Body of pancreas (tissue), 2 donors: ENCODE results near the genes BLVRA, UBE2D4 and SPDYE1.

- PRO-cap = no peak
- RAMPAGE, long total RNA, 2 experiments = no peak in any of the 2 experiments
These were observed 775.1 kb downstream of the SUGCT start for GRCh38 chr7:40909724-40910414.

DNA sequence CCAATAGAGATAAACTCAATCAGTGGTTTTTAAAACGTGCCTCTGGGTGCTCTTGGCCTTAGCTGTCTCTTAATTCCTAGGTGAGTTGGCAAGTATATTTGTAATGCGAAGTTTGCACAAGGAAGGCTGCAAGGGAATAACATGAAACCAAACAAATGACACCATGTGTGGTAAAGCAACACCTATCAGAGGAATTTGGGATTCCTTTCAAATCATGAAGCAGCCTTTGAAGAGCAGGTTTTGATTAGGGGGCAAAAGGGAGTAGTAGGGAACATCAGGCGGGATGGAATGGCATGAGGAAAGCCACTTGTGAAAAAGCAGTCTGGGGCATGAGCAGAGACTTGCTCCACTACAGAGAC, 284.5 kb downstream of the INHBA start:
- PRO-cap = no peak
- RAMPAGE, long total RNA, 2 experiments = no peak in any of the 2 experiments

GRCh38 chr7:42009552-42010031, 227.4 kb downstream of the GLI3 start:
- PRO-cap = no peak
- RAMPAGE, long total RNA, 2 experiments = no peak in any of the 2 experiments

GRCh38 chr7:42091393-42092179, 145.4 kb downstream of the GLI3 start:
- PRO-cap = no peak
- RAMPAGE, long total RNA, 2 experiments = no peak in any of the 2 experiments

DNA sequence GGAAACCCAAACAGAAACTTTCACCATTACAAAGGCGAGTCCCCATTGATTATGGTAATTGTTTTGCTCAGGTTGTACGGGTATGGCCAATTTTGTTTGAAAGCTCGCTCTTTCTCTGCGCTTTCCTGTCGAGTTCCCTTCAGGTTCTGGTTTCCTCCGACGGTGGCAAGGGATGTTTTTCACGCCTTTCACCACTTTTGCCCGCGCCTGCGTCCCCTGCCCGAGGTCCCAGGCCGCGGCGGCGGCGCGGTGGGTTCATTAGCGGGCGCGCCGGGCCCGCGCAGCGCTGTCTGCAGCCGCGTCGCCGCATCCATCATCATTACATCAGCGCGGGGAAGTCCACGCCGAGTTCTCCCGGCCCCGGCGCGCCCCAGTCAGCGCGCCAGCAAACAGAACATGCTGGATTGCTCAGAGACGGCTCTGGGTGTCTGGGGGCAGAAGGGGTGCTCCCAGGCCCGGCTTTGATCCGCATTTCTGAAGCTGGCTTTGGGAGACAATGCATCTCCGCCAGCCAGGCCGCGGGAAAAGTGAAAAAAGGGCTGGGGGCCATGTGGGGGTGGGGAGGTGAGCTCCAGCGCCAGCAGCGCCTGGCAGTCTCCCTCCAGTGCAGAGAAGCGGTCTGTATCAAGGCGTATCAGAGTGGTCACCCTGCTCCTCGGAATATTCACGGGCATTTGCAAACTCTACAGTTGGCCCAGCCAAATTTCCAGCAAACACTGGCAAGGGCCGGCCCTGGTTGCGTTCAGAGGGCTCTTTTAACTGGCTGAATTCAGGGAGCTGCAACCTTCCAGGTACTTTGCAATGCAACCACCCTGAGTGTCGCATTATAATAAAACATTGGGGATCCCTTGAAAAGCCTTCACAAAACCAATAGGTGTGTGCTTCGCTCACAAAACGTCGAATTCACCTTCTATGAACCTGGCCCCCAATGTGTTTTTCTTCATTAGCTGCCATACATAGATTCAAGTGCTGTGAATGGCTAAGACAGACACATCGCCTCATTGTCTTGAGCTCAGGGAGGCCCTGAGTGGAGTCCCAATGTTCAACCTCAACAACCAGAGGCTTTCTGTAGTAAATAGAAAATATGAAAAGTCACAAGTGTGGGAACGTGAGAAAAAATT, 8.8 kb downstream of the GLI3 start:
- PRO-cap = no peak
- RAMPAGE, long total RNA, 2 experiments = no peak in any of the 2 experiments

DNA sequence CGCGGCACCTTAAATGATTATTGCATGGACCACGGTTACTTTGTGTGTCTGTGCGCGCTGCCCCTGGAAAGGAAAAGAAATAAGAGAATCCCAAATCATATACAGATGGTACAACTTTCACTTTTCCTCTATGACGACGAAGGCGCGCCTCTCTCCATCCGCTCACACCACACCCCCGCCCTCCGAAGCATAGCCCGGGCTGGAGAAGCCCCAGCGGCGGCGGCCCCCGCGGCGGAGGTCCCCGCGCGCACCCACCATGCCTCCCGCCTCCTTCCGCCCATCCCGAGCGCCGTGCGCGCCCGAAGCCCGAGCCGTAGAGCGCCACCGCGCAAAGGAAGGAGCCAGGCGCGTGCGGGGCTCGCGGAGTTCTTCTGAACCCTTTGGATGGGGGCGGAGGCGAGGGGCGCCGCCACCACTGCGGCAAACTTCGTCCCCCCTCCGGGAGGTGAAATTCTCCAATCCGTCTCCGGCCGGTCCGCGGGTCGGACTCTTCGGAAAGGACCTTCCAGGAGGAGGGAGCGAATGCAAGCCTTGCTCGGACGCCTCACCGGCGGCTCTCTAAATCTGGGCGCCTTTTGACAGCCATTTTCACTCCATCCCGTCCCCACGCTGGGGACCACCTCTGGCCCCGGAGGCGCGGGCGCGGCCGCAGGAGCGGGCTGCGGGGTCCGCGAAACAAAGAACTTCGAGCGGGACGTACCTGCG, 586 bp downstream of the GLI3 start:
- PRO-cap = unidirectional peak, plus-strand start at position 324 of the sequence
- RAMPAGE, long total RNA, 2 experiments = no peak in any of the 2 experiments

GRCh38 chr7:42933211-42933697, 1.1 kb downstream of the MRPL32 start:
- PRO-cap = no peak
- RAMPAGE, long total RNA, 2 experiments = no peak in any of the 2 experiments

- PRO-cap = no peak
- RAMPAGE, long total RNA, 2 experiments = no peak in any of the 2 experiments
These were observed 1.9 kb downstream of the HECW1 start for GRCh38 chr7:43114279-43114825.

- PRO-cap = no peak
- RAMPAGE, long total RNA, 2 experiments = start-site peak on the minus strand in 1 of 2 experiments, at chr7:43632392-43632596 at its widest, 18 reads per replicate
These were observed 49.5 kb downstream of the STK17A start for GRCh38 chr7:43632157-43632958.

DNA sequence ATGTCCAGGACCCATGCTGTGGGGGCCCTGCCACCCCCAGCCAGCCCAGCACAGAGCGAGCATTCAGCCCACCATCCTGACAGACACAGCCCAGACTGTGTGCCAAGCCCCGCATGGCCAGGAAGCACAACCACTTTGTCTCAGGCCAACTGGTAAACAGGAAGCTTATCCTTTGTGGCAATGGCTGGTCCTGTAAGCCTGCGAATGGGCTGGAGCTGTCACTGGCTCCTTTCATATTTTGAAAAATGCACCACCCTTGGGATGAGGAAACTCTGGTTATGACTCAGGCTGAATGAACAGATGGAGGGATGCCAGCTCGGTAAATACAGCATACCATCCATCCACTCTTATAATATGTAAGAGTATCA, 64.9 kb downstream of the STK17A start:
- PRO-cap = no peak
- RAMPAGE, long total RNA, 2 experiments = no peak in any of the 2 experiments

- PRO-cap = no peak
- RAMPAGE, long total RNA, 2 experiments = no peak in any of the 2 experiments
These were observed 60.0 kb downstream of the COA1 start for GRCh38 chr7:43669252-43669783.

DNA sequence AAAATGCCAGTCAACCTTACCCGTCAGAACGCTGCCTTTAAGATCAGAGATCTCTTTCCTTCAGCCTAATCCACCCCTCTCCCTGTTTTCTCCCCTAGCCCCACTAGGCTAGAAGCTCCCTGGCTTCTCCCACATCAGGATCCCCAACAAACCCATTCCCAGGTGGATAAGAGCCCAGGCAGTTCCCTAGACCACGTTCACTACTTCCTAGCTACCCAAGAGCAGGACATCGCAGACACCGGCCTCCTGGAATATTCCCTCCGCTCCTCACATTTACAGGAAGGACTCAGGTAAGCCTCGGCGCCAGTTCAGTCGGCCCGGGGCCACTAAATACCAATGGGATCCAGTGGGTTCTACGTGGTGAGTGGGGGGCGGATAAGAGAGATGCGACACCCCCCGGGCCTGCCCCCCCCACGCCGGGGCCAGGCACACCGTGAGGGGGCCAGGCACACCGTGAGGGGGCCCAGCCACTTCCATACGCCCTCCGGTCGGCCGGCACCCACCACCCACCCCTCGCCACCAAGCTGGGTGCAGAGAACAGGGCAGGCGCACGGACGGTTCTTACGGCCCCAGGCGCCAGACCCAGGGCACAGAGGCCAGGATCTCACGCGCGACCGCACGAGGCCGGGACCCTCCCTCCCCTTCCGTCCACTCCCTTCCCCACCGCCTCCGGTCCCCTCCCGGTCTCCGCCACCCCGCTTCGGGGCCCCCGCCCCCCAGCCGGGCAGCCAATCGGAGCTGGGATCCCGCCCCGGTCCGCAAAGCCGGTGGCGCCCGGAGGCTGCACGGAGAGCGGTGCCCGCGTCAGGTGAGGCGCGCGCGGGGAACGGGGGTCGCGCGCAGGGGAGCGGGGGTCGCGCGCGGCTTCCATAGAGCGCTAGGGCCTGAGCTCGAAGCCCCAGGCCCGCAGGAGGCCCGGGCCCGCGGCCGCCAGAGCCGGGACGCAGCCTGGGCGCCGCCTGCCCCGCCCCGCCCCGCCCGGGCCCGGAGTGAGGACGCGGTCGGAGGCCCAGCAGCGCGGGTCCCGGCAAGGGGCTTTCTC, at the start of gene BLVRA:
TSS of gene BLVRA (plus strand) at position 754 of the 1,042 bp plus-strand sequence.
- PRO-cap = bidirectional peak, plus-strand start at position 761 of the sequence, minus-strand start at position 643 of the sequence; bidirectional peak, plus-strand start at position 992 of the sequence, minus-strand start at position 988 of the sequence
- RAMPAGE, long total RNA, 2 experiments = start-site peak on the plus strand in 1 of 2 experiments, centred at position 786 of the sequence, 77 reads per replicate

GRCh38 chr7:43758969-43759367, 488 bp downstream of the BLVRA start:
- PRO-cap = no peak
- RAMPAGE, long total RNA, 2 experiments = no peak in any of the 2 experiments

- PRO-cap = no peak
- RAMPAGE, long total RNA, 2 experiments = no peak in any of the 2 experiments
These were observed 20.1 kb downstream of the BLVRA start for GRCh38 chr7:43778448-43779019.

GRCh38 chr7:43781948-43782829, 23.7 kb downstream of the BLVRA start:
- PRO-cap = no peak
- RAMPAGE, long total RNA, 2 experiments = no peak in any of the 2 experiments

GRCh38 chr7:43906964-43907266, 519 bp upstream of the URGCP start:
- PRO-cap = no peak
- RAMPAGE, long total RNA, 2 experiments = no peak in any of the 2 experiments

DNA sequence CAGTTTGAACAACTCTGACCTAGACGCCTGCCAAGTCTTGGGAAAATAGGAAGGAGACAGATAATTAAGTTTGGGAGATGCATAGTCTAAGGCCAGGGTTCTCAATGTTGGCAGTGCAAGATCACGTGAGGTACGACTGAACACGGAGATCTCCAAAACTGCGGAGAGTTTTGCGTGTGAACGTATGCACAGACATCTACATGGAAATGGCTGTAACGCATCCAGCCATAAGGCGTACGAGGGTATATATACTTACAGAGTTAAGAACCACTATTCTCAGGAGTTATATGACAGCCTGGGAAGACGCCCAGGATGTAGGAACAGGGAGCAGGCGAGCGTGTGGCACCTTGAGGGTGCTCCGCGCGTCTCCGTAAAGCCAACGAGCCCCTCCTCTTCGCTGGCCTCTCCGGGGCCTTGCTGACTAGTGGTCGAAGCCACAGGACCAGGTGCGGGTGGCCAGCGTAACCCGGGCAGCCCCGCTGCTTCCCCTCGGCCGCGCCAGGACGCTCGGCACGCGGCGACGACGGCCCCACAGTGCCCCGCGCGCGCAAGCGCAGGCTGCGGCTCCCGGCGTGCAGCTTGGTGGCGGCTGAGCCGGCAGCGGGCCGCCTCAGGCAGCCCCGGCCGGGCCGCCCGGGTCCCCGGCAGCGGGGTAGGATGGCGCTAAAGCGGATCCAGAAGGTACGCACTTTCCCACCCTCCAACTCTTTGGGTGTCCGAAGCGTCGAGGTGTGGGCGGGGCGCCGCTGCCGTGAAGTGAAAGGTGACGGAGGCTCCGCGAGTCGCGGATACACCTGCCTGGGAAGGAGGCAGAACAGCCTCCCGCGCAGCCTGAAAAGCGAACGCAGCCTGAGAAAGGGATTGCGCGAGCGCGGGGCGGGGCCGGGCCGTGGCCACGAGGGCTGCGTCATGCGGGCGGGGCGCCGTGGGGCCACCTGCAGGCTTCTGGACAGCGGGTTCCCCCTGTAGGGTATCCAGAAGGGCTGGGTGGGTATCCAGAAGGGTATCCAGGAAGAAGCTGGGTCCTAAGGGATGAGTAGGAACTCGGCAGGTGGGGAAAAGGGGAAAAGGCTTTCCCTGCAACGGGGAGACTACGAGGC, at the start of gene UBE2D4:
TSS of gene UBE2D4 (plus strand) at position 561 of the 1,100 bp plus-strand sequence.
- PRO-cap = unidirectional peak, plus-strand start at position 317 of the sequence; bidirectional peak, plus-strand start at position 556 of the sequence, minus-strand start at position 481 of the sequence; bidirectional peak, plus-strand start at position 910 of the sequence, minus-strand start at position 851 of the sequence
- RAMPAGE, long total RNA, 2 experiments = start-site peak on the plus strand in 1 of 2 experiments, centred at position 574 of the sequence, 54 reads per replicate; start-site peak on the minus strand in 2 of 2 experiments, centred at positions 515 to 531 of the sequence, 19 to 35 reads per replicate

DNA sequence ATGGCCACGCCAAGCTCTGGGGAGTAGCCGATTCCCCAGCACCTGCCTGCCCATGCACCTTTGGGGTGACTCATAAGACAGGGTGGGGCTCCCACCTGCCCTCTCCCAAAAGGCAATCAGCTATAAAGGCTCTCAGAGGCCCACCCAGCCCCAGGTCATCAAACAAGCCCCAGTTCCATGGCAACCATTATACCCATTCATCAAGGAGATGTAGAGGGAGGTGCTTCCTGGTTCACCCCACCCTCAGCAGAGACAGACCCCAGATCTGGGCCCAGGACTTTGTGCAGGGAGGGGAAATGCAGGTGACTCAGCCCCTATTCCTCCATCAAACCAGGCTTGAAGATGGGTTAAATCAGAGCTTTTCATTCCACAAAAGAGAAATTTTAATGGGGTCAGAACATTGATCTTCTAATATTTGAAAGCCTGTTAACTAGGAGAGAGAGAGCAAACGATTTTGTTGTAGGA, at the start of gene SPDYE1:
TSS of gene SPDYE1 (plus strand) at position 240 of the 465 bp plus-strand sequence.
- PRO-cap = no peak
- RAMPAGE, long total RNA, 2 experiments = no peak in any of the 2 experiments

- PRO-cap = no peak
- RAMPAGE, long total RNA, 2 experiments = start-site peak on the plus strand in 1 of 2 experiments, at chr7:44039496-44039541 at its widest, 23 reads per replicate; start-site peak on the minus strand in 1 of 2 experiments, at chr7:44038946-44038994 at its widest, 16 reads per replicate
These were observed 5.4 kb upstream of the DBNL start for GRCh38 chr7:44038811-44039709.

DNA sequence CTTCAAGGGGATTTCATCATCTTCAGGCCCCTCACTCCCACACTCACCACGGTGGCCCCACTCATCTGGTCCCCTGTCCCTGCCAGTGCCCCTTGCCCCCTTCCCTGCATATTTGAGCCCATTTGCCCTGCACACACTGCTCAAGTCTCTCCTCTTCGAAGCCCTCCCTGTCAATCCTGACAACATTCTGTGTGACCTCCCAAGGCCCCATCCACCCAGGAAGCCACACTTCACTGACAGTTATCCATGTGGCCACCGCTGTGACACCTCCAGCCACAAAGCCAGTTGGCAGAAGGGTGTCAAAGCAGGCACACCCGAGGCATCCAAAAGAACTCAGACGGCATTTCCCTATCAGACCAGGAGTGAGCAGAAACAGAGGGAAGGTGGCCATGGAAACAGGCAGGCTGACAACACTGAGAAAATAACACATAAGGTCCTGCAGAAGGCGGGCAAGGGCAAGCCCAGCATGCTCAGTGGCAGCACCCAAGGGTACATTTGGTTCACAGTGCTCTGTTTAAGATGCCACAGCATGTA, 4.6 kb downstream of the POLM start:
- PRO-cap = no peak
- RAMPAGE, long total RNA, 2 experiments = no peak in any of the 2 experiments